PC-3 (cell line): ENCODE measurements around a stretch of chr3.

DNA sequence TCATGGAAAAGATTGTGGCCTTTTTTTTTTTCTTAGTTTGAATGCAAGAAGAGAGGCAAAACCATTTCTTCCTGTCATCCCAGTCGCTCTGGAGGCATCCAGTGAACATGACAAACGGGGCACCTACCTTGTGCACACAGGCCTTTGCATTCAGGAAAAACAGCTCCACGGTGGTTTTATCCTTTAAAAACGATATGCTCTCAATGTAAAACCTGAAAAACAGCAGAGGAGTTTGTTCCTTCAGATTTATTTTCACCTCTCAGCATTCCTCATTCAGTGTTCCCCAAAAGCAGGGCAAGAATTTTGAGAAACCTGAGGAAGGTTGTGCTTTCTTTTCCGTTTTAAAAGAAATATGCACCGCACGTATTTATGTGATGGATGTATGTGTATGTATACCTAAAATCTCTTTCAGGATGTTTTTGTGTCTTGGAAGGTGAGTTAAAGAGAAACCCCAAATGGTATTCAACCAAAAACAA is 98.2 kb downstream of the FRMD4B start:
- RAMPAGE, long total RNA = no peak

- RAMPAGE, long total RNA = no peak
Measured at GRCh38 chr3:69541638-69542051, 155.8 kb upstream of the FRMD4B start.

DNA sequence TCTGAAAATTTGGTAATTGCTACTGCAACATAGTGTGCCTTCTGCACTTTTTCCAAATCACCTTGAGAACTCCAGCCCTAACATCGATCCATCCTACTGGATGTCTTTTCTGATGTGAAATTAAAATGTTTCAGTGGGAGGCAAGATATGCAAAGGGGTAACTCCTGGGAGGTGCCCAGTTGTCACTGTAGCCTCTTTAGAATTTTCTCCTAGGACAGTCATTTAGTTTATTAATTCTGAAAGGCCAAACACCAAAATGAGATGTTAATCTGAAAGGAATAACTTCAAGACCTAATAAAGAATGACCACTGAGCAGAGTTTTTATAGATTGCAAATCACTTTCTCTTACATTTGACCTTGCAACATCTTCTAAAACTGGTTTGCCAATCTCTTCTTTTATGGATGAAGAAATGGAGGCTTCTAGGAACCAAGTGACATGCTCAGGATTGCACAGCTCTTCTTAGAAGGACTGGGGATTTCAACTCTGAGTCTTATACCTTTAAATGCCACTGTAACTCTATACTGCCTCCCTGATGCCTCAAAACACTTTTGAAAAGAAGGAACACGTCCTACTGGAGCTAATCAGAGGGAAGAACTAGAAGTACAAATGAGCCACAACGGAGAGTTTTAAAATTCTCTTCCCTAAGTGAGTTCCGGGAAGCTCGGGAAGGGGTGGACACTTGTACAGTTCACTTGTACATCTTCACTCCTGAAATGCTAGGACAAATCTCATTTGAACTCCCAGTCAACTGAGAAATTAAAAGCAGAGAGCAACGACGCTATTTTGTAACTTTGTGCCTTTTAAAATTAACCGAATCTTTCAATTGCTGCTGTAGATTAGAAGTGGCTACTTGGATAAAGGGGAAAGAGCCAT is 1.1 kb upstream of the MITF start:
- RAMPAGE, long total RNA = no peak

GRCh38 chr3:69746540-69747118 is 7.4 kb downstream of the MITF start:
- RAMPAGE, long total RNA = no peak

DNA sequence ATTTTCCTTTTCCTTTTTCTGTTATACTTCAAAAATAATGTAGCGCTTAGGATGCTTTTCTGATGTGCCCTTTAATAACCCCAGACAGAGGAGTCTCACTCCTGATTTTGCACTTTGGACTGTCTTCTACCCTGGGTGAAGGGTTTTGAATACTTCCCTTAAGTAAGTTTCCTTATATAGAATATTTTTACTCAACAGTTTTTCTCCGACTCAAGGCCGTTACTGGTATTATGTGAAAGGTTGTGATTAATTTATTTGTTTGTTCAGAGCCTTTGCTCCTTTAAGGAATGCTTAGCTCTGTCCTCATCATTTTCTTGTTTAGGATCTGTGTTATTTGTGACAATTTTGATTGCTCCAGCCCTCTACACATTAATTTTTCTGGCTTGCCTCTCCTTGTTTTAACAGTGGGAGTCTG is 25.3 kb downstream of the MITF start:
- RAMPAGE, long total RNA = no peak

- RAMPAGE, long total RNA = no peak
Measured at GRCh38 chr3:70956890-70957929, 626.3 kb downstream of the FOXP1 start.

- RAMPAGE, long total RNA = no peak
Measured at GRCh38 chr3:70984161-70984980, 599.2 kb downstream of the FOXP1 start.

GRCh38 chr3:71128822-71129457 is 454.6 kb downstream of the FOXP1 start:
- RAMPAGE, long total RNA = no peak

DNA sequence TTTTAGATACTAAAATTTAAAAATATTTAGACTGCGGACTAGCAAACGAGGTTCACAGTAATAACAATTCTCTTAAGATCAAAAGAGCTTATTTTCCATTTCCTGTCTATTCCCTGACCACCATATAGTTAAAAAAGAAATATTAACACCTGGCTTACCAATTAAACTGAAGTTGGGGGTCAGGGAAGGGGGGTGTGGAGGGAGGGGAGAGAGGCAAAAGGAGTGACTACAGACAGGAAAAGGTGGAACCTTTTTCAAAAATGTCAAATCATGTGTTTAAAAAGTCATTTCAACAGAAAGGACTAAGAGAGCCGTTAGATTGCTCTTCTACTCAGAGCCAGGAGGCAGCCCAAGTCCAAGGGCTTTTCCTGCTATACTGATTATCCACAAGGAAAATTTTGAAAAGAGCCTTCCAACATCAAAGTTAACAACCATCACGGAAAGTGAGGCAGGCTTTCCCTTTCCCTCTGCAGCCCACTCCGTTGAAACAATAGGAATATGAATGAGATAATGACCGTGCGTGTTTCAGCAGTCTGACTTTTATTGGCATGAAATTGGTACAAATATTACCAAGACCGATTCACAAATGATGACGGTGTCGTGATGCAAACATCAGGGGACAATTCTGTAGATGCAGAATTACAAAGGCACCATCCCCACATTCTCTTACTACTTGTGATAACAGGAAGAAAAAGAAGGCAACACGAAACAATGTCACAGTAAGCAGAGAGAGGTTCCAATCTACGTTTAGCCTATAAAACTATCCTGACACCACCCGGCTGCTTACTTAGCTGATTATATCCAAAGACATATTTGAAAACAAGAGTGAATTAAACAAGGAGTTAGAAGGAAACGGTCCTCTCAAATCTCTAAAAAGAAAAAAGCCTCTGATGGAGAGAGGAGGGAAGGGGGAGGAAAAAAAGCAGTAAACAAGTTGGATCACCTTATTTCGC is 453.8 kb downstream of the FOXP1 start:
- RAMPAGE, long total RNA = no peak

DNA sequence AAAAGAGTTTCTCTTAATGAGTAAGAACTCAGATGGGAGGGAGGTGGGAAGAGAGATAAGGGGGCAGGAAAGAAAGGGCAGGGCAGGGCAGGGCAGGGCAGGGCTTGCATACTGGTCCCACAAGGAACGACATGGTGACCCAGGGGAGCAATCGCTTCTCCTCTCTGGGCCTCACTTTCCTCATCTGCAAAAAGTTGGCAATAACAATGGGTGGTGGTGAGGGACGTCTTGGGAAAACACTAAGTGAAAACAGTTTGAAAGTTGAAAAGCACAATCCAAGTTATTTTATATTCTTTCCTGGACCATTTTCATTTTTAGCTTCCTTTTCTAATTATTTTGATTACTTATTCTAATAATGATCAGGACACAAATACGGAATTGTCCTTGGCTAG is 440.6 kb downstream of the FOXP1 start:
- RAMPAGE, long total RNA = no peak

GRCh38 chr3:71166666-71167527 is 416.6 kb downstream of the FOXP1 start:
- RAMPAGE, long total RNA = no peak

DNA sequence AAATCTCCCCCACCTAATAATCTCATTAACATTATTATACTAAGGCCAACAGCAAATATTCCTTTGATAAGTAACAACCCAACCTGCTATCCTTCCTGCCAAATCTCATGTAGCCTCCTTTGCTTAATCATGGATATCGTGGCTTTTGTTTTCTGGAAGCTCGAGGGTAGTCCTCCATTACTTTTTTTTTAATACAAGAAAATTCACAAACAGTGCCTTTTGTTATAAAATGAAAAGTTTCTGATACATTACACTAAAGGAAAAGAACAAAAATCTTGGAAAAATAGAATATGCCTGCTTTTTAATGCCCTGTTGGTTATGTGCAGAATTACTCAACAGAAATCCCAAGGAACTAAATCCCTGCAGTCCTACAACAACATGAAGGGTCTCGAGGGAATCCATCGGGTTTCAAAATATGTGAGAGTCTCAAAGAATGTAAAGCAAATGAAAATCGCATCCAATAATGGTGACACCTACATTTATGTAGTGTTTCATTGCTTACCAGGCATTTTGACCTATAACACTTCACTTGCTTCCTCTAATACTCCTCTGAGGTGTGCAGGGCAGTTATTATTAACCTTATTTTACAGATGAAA is 411.4 kb downstream of the FOXP1 start:
- RAMPAGE, long total RNA = no peak

DNA sequence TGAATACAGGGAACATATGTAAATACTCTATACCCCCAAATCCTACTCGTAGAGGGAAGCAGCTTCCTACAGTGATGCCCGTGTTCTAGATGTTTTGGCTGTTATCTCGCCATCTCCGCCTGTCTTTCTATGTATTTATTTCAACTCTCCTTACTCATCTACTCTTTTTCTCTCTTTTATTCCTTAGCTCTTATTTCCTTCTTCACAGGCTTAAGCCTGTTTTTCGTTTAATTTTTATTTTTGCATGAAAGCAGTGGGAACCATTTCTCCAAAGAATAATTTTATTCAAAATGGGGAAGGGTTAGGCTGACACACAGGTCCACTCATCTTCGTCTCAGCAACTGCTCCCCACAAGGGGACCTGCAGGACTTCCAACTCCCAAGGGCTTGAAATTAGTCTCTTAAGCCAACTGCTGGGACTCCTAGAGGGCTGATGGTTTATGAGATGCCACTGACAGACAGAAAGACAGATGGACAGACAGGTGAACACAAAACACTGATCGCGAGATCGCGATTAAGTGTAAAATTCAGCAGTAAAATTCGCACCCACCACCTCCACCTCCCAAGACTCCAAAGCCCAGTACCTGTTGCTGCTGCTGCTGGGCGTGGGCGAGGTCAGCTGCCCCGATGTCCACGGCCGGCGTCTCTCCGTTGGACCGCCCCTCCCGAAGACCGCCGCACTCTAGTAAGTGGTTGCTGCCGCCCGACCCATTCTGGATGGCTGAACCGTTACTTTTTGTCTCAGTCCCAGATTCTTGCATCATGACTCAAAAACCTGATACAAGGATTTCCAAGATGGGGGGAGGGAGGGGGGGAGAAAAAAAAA is 385.7 kb downstream of the FOXP1 start:
- RAMPAGE, long total RNA = no peak

- RAMPAGE, long total RNA = no peak
Measured at GRCh38 chr3:71221410-71221967, 362.0 kb downstream of the FOXP1 start.

GRCh38 chr3:71243268-71243803 is 340.2 kb downstream of the FOXP1 start:
- RAMPAGE, long total RNA = no peak

DNA sequence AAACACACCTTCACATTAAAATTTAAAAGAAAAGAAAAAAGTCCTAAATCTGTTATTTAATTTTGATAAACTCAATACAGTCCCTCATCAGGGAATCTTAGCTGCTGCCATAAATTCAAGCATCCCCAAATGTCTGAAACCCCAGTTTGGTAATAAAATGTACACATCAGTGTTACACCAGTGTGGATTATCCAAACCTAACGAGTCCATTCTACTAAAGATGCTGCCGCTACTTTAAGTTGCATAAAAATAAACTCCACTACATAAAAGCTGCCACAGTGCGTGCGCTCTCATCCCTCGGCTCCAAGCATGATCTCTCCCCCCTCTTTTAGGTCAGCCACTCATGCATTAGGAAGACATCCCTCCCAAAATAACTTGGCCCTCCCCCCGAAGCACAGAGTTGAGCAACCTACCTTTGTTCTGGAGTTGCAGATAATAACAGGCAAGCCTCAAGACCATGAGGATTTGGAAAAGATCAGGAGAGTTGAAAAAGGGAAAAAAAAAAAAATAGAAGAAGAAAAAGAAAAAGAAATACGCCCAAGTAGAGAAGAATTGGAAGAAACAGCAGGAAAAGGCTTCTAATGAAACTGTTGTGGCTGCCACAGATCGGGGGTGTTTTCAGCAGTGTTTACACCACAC is 339.4 kb downstream of the FOXP1 start:
- RAMPAGE, long total RNA = no peak

- RAMPAGE, long total RNA = no peak
Measured at GRCh38 chr3:71309345-71309674, 274.2 kb downstream of the FOXP1 start.

GRCh38 chr3:71421498-71421767 is 162.1 kb downstream of the FOXP1 start:
- RAMPAGE, long total RNA = no peak

DNA sequence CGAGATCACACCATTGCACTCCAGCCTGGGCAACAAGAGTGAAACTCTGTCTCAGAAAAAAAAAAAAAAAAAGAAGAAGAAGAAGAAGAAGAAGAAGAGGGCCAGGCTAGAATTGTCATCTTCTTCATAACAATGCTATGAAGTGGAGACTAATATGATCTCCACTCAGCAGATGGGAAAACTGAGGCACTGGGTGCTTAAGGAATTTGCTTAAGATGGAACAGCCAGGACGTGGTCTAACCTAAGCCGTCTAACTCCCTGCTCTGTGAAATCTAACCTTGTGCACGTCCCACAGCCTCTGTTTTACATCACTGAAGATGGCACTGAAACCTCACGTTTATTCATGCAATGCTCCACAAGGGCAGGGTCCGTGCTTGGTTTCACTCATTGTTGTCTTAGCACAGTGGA is 118.3 kb downstream of the FOXP1 start:
- RAMPAGE, long total RNA = no peak

DNA sequence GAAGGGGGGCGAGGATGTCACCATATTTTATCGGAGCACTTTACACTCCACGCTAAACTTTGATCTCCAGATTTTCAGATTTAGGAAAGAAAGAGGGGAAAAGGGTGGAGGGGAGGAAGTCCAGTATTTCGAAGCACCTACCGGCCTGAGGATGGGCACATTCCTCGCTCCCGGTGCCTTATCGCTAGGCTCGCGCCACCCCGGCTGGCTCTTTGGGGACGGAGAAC is 2.4 kb downstream of the FOXP1 start:
- RAMPAGE, long total RNA = no peak